LNCaP clone FGC (cell line): Measurements from ENCODE around the gene COL4A2.

- RRBS, 2 experiments = no CpG with 5 or more reads among the region's 6 CpGs
Observed at GRCh38 chr13:109657345-109657747, 129.0 kb downstream of the IRS2 start.

DNA sequence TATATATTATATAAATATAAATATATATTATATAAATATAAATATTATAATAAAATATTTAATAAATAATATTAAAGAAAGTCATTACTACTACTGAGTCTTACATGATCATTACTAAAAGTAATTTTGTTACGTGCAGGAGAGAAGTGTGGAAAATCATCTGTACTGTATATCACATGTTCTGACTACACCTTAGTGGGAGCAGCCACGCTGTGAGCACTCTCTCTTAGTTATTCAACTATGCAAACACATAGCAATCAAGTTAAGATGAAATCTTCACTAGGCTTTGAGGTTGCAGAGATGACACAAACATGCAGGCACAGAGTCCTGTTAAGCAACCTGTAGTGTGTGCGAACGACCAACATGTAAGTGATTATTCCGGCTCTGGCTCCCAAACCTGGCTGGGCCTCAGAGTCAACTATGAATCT is 91.6 kb downstream of the IRS2 start:
- RRBS, 2 experiments = no CpG with 5 or more reads among the region's 5 CpGs

DNA sequence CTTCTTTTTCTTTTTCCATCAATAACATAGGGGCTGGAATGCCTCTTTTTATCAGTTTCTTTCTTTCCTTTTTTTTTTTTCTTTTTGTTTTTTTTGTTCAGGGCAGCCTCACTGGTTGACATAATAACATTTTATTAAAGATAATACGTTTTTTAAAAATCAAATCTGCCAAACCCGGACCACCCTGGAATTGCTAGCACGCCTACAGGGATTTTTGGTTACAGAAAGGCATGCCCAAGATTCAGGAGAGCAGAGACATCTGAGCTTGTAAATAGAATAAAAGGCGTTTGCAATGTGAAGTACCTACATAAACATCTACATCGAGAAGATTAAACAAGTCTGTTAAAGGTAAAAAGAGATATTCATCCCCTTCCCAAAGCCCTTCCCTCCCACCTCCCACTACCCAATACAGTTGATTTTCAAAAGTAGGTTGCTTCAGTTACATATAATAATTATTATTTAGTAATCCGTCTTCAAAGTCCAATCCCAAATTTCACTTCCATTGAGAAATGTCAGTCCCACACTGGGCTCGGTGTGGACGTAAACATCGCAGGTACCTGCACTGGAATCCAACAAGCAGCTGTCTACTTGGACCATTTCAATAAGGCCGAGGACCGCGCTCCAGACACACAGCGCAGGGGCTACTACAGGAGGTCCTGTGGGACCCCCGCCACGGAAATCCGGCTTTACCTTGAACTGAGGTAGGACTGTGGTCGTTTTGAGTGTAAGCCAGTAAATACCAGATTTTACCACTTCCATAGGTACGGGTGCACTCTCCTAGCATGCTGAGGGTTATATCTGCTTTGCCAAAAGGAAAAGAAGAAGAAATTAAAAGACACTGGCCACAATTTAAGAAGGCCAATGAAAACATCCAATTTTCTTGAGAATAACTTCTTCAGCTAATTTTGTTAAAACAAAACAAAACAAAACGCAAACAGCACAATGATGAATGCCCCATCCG is 31.0 kb downstream of the IRS2 start:
- RRBS, 2 experiments = no CpG with 5 or more reads among the region's 20 CpGs

- RRBS, 2 experiments = no CpG with 5 or more reads among the region's 16 CpGs
Observed at GRCh38 chr13:109780610-109781508, 5.5 kb downstream of the IRS2 start.

- RRBS, 2 experiments = 95 to 97% methylated on average over 19 to 23 of the region's 64 CpGs
Observed at GRCh38 chr13:109782120-109782713, 4.2 kb downstream of the IRS2 start.

DNA sequence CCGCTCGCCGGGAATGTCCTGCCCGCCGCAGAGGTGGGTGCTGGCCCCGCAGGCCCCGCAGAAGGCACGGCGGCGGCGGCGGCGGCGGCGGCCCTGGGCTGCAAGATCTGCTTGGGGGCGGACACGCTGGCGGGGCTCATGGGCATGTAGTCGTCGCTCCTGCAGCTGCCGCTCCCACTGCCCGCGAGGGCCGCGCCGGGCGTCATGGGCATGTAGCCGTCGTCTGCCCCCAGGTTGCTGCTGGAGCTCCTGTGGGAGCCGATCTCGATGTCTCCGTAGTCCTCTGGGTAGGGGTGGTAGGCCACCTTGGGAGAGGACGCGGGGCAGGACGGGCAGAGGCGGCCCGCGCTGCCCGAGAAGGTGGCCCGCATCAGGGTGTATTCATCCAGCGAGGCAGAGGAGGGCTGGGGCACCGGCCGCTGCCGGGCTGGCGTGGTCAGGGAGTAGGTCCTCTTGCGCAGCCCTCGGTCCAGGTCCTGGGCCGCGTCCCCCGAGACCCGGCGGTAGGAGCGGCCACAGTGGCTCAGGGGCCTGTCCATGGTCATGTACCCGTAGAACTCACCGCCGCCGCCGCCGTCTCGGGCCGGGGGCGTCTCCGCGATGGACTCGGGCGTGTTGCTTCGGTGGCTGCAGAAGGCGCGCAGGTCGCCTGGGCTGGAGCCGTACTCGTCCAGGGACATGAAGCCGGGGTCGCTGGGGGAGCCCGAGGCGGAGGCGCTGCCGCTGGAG is 2.3 kb downstream of the IRS2 start:
- RRBS, 2 experiments = 70 to 81% methylated on average over 20 to 31 of the region's 78 CpGs

DNA sequence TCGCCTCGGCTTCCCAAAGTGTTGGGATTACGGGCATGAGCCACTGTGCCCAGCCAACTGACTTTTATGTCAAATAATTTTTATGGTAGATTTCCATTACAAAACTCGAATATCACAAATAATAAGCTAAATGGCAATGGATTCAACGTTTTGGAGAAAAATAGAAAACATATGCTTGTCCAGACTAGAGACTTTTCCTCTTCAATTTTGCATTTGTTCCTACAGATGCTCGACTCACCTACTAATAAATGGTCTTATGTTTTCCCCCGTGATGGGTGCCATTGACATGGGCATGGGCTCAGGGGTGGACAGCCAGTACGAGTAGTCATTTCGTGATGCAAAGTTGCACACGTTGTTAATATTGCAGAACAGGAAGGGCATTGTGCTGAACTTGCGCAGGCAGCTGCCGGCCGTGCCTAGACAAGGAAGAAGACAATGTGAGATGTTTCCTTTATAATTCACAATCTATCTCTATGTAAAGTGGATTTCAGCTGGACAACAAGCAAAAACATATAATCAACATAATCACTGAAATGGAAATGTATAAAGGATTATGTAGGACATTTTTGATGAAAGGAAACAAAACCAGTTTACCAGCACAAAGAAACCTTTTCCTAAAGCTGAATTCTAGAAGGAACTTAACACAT is 145.9 kb downstream of the COL4A1 start:
- RRBS, 2 experiments = no CpG with 5 or more reads among the region's 13 CpGs

GRCh38 chr13:110176349-110177143 is 130.4 kb downstream of the COL4A1 start:
- RRBS, 2 experiments = no CpG with 5 or more reads among the region's 12 CpGs

- RRBS, 2 experiments = no CpG with 5 or more reads among the region's 17 CpGs
Observed at GRCh38 chr13:110290814-110291402, 16.0 kb downstream of the COL4A1 start.

DNA sequence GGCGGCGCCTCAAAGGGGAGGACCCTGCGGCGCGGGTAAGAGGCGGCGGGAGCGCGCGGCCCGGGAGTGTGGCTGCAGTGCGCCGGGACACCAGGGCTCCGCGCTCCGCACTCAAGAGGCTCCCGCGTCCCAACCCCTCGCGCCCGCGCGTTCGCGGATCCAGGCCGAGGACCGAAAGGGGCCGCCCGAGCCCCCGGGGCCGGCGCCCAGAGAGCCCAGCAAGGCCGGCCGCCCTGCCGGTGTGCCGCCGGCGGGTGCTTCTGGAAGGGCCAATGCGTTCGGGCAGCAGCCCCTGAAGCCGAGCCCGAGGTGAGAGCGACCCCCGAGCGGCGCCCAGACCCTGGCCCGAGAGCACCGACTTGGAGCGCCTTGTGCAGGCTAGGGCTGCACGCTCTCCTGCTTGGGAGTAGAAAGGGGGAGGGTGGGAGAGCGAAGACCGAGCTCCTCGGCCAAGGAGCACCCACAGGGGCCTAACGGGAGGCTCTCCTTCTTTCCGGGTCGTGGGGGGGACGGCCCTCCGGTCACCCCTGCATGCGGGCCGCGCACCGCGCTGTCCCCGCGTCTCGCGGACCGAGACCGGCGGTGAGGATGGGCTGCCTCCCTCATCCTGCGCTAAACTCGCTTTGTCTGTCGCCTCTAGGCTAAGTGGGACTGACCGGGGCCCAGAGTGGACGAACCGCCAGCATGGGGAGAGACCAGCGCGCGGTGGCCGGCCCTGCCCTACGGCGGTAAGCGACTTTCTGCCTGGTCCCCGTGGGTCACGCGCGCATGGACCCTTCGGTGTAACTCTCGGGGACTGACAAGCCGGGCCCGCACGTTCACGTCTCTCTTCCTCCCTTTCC is at the start of gene COL4A2:
Gene COL4A2, plus strand, starts transcription at position 65 of the 842 bp plus-strand sequence.
- RRBS, 2 experiments = 37 to 45% methylated on average over 48 of the region's 93 CpGs

GRCh38 chr13:110330520-110331054 is 23.5 kb downstream of the COL4A2 start:
- RRBS, 2 experiments = no CpG with 5 or more reads among the region's 11 CpGs

DNA sequence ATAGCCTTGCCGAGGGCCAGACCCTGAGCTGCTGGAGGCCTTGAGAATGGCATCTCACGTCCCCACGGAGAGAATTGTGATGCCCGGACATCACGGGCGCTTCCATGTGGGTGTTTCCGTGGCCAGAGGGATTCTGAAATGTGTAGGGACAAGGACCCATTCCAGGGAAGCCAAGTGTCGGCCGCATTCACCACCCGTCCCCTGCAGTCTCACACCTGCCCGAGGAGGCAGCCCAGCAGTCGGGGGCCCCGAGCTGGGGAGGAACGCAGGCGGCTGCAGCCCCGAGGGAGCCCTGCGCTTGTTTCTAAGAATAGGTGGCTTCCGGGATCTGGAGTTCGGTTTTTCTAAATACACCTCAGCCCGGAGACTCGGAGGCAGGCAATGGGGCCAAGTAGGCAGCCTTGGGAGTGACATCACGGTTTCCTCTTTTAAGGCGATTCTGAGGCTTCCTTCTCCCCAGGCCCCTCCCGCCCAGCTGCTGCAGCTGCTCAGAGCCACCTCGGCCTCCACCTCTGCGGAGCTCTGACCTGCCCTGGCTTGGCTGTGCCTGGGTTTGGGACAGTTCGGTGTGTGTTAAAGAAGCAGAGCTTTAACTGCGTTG is 80.3 kb downstream of the COL4A2 start:
- RRBS, 2 experiments = no CpG with 5 or more reads among the region's 28 CpGs

DNA sequence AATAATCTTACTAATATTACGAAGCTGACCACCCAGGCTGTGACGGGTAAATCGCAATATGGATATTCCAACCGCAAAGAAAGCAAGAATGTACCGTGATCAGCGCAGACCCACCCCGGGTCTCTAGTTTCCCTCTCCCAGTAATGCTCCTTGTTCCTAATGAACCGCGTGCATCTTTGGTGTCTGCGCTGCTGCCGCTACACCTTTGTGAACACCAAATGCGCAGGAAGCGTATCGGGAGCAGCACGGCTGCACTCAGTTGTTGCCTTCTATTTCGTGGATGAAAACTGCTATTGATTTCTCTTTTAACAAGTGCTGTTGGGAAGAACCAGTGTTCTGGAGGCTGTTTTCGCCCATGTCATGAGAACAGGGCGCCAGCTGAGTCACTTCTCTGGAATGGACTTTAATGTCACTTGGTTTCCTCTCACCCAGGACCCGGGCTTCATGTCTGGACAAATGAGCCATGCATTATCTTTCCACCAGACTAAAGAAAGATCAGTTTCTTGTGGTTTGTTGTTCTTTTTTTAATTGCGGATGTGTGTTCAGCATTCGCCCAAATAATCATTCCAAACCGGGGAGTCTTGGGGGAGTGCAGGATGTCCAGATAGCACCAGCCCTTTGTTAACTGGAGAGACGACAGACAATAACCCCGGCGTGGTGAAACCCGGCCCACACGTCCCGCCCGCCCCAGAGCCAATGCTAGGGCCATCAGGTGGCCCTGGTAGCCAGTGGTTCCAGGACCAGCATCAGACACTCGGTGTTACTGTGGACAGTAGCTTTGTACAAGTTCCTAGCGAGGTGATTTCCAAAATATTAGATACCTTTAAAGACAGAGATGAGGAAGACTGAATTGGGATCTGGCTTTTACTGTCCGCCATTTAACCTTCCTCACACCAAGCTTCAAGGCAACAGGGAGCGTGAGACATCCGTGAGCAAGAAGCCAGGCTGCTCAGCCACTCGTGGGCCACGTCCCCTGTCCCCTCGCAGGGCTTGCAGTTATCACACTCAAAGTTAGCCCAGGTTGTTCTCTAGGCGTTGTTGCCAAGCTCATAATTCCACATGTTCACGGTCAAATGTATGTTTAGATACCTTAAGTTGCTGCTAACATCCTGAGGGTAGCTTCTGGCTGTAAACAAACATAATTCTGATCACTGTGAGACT is 102.6 kb downstream of the COL4A2 start:
- RRBS, 2 experiments = 18 to 26% methylated on average over 3 to 4 of the region's 39 CpGs

GRCh38 chr13:110506279-110506793 is 55.2 kb downstream of the RAB20 start:
- RRBS, 2 experiments = 94 to 97% methylated on average over 4 to 6 of the region's 23 CpGs

- RRBS, 2 experiments = no CpG with 5 or more reads among the region's 12 CpGs
Observed at GRCh38 chr13:110507103-110507726, 54.3 kb downstream of the RAB20 start.

DNA sequence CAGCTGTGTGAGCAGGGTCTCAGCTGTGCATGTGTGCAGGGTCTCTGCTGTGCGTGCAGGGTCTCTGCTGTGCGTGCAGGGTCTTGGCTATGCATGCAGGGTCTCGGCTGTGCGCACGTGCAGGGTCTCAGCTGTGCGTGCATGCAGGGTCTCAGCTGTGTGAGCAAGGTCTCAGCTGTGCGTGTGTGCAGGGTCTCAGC is 42.4 kb downstream of the RAB20 start:
- RRBS, 2 experiments = no CpG with 5 or more reads among the region's 7 CpGs

DNA sequence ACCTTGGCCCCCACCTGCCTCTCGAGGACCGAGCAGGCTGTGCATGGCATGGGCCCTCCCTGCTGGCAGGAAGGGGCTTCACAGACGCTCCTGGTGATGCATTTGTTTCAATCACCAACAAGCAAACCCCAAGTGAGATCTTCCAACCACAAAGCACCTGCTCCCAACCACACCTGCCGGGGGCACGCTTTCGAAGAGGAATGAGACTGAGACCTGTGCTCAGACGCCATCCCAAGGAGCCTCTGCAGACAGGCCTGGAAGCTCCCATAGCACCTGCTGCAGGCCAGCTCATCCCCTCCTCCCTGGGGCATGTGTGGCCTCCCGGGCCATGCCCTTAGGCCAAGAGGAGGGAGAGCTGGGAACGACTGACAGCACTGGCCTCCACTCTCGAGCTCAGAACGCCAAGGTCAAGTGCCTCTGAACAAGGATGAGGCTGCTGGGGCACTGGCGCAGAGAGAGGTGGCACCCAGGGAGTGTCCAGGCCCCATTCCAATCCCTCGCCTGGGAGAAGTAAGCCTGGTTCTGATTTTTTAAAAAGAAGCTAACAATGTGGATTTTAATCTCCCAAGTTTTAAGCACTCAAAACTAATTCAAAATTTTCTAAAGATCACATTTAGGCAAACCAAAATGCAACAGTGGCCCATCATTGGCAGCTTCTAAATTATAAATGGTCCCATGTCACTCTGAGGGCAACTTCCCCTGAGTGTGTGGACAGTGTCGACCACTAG is 35.5 kb downstream of the RAB20 start:
- RRBS, 2 experiments = no CpG with 5 or more reads among the region's 14 CpGs

DNA sequence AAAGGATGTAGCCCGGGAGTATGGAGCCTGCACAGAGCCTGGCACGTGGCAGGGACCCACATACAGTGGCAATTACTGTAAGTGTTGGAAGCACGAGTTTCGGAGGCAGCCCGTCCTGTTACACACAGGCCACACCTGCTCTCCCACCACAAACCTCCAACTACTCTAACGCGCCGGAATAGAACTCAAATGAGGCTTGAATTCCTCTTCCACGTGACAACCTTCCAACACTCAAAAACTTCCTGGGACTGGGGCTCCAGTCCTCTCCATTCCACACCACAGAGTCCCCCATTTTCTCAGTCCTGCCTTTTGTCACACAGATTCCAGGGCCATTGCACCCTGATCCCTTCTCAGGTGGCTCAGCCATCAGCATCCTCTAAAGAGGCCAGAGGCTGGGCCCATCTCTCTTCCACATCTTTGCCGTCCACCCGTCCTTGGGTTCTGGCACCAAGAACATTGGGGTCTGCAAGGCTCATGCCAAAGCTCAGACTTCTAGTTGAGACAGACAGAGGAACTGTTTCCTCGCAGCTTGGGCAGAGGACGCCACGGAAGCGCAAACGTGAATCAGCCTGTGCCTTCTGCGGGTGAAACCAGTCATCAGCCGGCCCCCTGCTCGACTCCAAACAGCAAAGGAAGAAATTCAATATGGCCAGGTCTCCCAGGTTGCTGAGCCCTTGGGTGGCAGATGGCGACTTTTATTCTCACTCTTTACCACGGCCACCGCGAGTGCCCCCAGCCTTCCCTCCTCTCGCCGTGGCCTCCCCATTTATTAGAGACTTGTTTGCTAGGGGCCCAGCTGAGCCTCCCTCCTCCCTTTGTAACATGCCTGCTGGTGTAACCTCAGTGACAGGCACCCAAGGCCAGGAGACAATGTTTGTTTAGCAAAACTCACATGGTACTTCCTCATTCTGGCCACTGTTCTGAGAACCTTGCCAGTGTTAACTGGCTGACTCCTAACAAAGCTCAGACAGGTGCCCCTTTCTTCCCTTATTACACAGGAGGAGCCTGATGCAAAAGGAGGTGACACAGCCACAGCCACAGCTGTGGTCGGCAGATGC is 6.1 kb downstream of the RAB20 start:
- RRBS, 2 experiments = no CpG with 5 or more reads among the region's 26 CpGs

GRCh38 chr13:110611161-110611582 is 4.2 kb upstream of the NAXD start:
- RRBS, 2 experiments = no CpG with 5 or more reads among the region's 10 CpGs

- RRBS, 2 experiments = 88 to 93% methylated on average over 6 of the region's 35 CpGs
Observed at GRCh38 chr13:110624814-110625577, 9.7 kb downstream of the NAXD start.